SK-MEL-5 (cell line): ENCODE data around the genes STAT4 and DNAH7.

RAMPAGE:
- cytosol, long total RNA, result no peak
- long total RNA, result no peak
- nucleus, long total RNA, result no peak
These were observed 37.0 kb downstream of the STAT4 start for GRCh38 chr2:191113831-191114207.

GRCh38 chr2:191115094-191115919 lies 35.5 kb downstream of the STAT4 start:
RAMPAGE:
- cytosol, long total RNA, result no peak
- long total RNA, result no peak
- nucleus, long total RNA, result no peak

GRCh38 chr2:191150831-191151475 lies at the start of gene STAT4:
Gene STAT4, minus strand, starts transcription at chr2:191150994.
RAMPAGE:
- cytosol, long total RNA, result no peak
- long total RNA, result no peak
- nucleus, long total RNA, result no peak

DNA sequence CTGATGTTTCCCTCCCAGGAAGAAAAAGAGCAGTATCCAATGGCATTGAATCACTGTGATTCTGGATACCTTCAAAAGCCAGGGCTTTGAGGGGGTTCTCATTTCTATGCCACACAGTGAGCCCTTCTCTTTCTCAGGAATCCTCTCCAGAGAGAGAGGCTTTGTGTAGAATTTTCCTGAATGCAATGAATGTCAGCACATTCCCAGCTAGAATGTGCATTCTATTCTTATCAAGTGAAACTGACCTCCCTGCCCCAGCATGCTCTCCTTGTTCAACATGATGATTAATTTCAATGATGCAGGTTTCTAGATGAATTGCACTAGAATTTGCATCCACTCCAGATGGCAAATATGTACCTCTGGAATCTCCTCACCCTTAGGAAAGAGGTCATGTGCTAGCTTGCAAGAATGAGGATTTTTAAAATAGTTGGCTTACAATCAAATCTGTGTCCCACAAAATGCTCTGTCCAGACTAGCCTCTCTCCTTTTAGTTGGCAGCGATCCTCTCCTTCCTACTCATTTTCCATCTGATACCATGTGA lies 20.8 kb upstream of the STAT4 start:
RAMPAGE:
- cytosol, long total RNA, result no peak
- long total RNA, result no peak
- nucleus, long total RNA, result no peak

GRCh38 chr2:191176808-191177153 lies 26.0 kb upstream of the STAT4 start:
RAMPAGE:
- cytosol, long total RNA, result no peak
- long total RNA, result no peak
- nucleus, long total RNA, result no peak

DNA sequence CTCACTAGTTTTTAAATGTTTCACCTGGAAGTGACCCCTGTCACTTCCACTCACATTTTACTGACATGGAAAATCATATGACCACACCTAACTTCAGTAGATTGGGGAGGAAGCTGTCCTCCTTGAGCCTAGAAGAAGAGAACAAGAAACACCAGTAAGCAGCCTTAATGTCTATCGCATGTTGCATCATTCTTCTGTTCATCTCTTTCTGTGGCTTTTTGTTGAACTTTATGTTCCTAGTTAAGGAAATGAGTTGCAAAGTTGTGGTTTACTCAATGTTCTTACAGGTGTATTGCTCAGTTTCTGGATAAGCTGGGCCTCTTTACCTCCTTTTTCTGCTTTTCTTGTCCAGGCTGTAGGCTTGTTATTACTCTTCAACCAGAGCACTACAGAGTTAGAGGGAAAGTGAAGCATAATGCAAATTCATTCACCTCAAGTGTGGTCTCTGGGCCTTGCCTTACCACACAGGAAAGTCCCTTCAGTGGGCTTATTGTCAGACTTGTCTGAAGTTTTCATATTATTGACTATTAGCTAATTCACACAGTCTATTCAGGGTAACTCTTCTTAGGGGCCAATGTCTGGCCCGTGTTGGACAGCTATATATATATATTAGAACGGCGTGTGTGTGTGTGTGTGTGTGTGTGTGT lies 43.2 kb upstream of the STAT4 start:
RAMPAGE:
- cytosol, long total RNA, result no peak
- long total RNA, result no peak
- nucleus, long total RNA, result no peak

DNA sequence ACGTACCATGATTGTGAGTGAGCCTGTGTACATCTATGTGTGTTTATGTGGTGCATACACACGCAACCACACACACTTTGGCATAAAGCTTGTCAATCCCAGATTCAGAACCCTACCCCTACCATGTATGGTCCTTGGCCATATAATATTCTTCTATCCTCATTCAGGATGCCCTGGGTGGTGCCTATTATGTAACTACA lies 11.3 kb upstream of the MYO1B start:
RAMPAGE:
- cytosol, long total RNA, result no peak
- long total RNA, result no peak
- nucleus, long total RNA, result no peak

DNA sequence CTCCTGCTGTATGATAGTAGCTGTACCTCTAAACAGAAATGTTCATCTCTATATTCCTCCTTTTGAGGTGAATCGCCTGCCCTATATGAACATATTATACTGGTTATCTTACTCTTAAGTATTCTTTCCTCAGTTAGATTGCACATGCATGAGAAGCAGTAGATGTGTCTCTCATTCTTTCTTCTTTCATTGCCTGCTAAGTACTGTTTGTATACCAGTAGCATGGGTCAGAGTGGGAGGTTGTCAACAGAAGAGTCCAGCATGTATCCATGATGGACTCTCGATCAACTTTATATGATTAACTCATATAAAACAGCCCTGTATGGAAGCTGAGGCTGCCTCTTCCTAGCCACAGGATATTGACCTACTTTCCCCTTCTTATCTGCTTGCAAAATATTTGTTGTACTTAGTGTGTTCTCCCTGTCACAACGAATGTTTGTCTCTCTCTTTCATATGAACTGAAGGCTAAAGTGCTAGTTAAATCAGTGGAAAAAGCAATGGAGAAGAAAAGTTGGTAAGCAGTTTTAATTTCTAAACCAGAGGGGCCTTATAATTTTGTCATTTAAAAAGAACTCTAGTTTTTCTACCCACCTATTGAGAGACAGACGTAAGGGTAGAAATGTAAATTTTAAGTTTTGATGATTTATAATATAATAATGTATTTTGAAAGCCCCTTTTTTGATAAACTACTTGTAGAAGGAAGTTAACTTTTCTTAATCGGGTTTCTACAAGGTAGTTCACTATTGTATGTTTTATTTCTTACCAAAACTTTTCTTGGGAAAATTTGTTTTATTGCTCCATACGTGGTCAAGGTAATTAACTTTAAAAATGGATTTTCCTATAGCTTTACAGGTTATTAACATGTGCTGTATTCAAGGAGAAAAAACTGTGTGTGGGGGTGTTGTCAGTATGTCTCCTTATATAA lies 17.9 kb downstream of the MYO1B start:
RAMPAGE:
- cytosol, long total RNA, result no peak
- long total RNA, result no peak
- nucleus, long total RNA, result no peak

DNA sequence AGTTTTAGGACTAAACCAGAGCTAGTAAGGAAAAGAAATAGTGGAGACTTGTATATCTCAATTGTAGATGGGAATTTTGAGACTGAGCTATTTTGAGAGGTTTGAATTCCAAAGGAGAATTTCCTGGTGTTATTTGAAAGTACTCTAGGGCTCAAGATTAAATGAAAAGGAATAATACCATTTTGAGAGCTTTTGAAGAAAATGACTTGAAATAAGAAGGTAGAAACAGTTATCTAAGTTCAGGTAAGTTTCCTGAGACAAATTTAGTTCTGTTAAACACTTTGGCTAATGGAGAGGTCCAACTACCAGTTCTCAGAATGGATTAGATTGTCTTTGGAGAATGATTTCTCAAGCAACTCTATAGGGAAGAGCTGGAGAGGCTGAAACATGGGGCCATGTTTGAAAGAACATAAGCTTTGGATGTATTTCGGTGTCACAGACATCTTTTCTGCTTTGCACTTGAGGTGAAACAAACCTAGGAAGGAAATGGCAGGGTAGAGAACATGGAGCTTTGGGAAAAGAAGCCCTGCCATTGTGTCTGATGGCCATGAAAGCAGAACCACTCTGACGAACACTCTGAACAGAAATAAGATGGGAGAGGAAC lies 80.1 kb downstream of the MYO1B start:
RAMPAGE:
- cytosol, long total RNA, result no peak
- long total RNA, result no peak
- nucleus, long total RNA, result no peak

RAMPAGE:
- cytosol, long total RNA, result no peak
- long total RNA, result no peak
- nucleus, long total RNA, result no peak
These were observed 132.0 kb downstream of the MYO1B start for GRCh38 chr2:191376905-191377843.

GRCh38 chr2:191571424-191571926 lies 106.5 kb upstream of the NABP1 start:
RAMPAGE:
- cytosol, long total RNA, result no peak
- long total RNA, result no peak
- nucleus, long total RNA, result no peak

DNA sequence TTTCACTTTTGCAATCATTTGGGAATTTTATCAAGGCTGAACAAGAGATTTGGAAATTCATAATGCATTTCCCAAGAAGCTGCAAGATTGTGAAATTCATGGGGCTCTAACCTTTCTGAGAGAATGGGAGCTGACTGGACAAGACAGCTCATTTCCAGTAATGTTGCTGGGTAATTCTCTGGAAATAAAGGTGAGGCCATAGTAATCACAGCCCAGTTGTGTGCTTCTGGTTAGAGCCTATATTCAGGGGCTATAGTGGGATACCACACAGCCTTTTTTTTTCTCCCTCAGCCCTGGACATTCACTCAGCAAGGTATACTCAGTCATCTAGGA lies 21.5 kb upstream of the NABP1 start:
RAMPAGE:
- cytosol, long total RNA, result no peak
- long total RNA, result no peak
- nucleus, long total RNA, result no peak

DNA sequence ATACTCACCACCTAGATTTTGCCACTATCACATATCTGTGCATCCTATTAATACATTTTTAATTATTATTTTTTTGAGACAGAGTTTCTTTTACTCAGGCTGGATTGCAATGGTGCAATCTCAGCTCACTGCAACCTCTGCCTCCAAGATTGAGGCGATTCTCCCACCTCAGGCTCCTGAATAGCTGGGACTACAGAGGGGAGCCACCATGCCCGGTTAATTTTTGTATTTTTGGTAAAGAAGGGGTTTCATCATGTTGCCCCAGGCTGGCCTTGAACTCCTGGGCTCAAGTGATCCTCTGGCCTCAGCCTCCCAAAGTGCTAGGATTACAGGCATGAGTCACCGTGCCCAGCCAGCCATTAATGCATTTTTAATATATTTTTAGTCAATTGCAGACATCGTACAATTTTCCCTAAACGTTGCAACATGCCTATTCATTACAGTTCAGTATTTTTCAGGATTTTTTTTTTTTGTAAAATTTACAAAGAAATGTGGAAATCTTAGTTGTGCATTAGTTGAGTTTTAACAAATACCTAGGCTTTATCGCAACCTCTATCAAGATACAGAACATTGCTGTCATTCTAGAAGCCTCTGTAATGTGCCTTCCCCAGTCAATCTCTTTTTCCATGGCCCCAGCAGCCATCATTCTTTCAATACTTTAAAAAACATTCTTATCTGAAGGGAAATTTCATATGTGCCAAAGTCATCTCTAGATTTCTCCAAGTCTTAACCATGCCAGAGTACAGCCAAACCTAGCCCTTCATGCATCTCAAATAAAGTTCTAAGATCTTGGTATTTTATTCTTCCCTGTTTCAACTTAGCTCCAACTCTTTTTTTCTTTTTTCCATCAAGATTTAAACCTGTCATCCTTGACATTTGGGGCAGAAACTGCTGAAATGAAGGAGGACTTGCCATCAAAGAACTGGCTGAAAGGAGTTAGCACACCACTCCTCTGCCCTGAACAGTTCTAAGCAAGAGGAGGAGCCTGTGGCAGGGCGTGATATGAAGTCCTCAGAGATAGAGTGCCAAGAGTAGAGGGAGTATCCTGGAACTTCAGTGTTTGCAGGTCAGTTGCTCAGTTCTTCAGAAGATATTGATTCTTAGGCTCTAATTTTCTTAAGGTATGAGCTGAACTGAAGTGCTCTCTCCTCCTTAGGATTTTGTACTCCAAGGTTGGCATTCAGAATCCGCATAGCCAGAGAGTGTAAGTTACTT lies 14.8 kb downstream of the NABP1 start:
RAMPAGE:
- cytosol, long total RNA, result no peak
- long total RNA, result no peak
- nucleus, long total RNA, result no peak

DNA sequence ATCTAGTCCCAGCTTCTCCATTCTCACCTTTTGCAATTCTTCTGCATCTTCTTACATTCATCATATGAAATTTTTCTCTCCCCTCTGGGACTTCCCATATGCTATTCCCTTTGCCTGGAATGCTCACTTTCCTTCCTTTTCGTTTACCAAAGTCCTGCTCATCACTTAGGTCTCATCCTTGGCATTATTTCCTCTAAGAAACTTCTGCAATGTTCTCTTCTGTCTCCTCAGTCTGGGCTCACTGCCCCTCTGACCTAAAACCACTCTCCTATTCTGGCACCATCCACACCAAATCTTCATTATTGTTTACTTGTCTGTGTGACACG lies 118.7 kb upstream of the CAVIN2 start:
RAMPAGE:
- cytosol, long total RNA, result no peak
- long total RNA, result no peak
- nucleus, long total RNA, result no peak

DNA sequence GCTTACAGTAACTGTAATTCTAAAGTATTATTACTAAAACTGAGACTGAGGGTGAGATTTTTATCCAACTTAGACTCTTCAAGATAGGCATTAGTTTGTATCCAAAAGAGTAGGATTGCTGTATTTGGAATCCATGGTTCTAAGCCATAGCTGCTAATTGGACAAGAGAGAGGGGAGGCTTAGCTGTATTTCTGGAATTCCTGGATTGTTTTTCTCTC lies 39.4 kb downstream of the TMEFF2 start:
RAMPAGE:
- cytosol, long total RNA, result no peak
- long total RNA, result no peak
- nucleus, long total RNA, result no peak

GRCh38 chr2:192193206-192193744 lies 1.5 kb downstream of the TMEFF2 start:
RAMPAGE:
- cytosol, long total RNA, result no peak
- long total RNA, result no peak
- nucleus, long total RNA, result no peak

DNA sequence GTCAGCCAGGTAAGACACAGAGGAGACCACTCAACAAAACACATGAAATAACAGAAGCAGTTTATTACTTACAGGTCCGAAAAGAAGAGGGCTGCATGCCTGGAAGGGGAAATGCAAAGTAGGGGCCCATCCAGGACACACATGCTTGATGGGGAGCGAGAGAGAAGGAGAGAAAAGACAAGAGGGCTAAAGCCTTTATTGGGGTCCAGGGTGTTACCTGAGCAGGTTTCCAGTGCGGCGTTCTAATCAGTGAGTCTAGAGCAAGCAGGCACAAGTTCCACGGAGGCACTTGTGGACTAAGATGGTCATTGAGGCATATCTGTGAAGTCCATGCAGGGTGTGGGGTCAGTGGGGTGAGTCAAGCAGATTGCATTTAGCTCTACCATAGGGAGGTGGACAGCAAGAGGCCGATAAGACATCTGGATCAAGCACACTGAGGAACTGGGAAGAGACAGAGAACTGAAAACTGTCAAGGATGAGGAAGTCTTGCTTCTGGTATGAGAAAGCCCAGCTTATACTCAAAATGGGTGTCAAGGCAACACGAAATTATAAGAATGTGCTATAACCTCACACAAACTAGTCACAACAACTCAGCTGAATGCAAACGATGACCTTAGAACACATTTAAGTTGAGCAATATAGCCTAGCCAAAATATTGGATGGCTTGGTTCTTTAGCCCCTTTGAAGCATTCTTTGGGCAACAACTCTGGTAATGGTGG lies 61.2 kb upstream of the SLC39A10 start:
RAMPAGE:
- cytosol, long total RNA, result no peak
- long total RNA, result no peak
- nucleus, long total RNA, result no peak

DNA sequence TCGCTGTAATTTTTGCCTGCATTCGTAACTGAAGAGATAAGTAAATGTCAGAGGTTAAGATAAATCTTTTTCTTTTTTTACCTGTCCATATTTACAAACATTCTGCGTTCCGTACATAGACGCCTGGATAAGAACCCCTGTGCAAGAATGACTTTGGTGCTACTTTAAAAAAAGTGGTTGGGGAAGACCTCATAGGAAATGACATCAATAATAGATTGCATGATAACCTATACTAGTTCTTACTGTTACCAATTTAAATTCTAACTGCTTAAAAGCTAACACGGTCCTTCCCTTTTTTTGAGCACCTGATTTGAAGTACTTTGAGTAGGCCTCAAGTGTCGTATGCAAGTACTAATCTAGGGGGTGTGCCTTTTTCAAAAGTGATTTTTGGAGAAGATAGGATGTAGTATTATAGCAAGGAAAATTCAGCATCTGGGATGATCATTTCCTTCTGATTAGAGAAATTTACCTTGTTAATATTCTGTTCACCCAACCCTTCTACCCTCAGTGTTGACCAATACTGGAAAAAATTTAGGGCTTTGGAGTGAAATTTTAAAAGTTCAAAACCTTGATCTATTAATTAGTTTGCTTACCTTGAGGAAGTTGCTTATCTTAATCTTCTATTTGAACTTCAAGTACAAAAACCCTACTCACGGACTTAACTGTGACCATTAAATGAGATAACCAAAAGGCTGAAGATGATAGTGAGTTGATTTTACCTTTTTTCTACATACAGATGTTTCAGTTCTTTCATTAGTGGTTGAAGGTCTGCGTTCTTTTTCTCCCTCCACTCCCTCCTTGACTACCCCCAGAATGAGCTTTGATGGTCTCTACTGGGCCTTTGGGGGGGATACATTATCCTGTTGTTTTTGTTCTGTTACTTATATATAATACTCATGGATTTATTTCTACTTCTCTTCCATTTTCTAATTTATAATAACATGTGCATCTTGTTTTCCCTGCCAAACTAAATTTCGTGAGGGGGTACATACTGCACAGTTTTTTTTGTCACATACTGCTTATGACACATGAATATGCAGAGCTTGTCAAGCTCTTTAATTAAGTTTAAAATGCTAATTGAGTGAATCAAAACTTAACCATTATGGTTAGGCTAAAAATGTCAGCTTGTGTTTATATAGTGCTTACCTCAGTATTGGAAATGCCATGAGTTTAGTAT lies 2.4 kb downstream of the SLC39A10 start:
RAMPAGE:
- cytosol, long total RNA, result no peak
- long total RNA, result no peak
- nucleus, long total RNA, result no peak

DNA sequence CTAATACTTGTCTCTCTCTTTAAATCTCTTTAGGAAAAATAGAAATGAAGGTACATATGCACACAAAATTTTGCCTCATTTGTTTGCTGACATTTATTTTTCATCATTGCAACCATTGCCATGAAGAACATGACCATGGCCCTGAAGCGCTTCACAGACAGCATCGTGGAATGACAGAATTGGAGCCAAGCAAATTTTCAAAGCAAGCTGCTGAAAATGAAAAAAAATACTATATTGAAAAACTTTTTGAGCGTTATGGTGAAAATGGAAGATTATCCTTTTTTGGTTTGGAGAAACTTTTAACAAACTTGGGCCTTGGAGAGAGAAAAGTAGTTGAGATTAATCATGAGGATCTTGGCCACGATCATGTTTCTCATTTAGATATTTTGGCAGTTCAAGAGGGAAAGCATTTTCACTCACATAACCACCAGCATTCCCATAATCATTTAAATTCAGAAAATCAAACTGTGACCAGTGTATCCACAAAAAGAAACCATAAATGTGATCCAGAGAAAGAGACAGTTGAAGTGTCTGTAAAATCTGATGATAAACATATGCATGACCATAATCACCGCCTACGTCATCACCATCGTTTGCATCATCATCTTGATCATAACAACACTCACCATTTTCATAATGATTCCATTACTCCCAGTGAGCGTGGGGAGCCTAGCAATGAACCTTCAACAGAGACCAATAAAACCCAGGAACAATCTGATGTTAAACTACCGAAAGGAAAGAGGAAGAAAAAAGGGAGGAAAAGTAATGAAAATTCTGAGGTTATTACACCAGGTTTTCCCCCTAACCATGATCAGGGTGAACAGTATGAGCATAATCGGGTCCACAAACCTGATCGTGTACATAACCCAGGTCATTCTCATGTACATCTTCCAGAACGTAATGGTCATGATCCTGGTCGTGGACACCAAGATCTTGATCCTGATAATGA lies 23.2 kb downstream of the SLC39A10 start:
RAMPAGE:
- cytosol, long total RNA, result no peak
- long total RNA, result no peak
- nucleus, long total RNA, result no peak

GRCh38 chr2:196067970-196069309 lies at the start of gene DNAH7:
Gene DNAH7, minus strand, starts transcription at chr2:196068837.
RAMPAGE:
- cytosol, long total RNA, result start-site peak on the minus strand at chr2:196068833-196068880, 36 and 10 reads in 2 replicates
- long total RNA, result no peak
- nucleus, long total RNA, result no peak